Lower leg skin (tissue), 2 donors: ENCODE results near the genes OTUD6A and GDPD2.

DNA sequence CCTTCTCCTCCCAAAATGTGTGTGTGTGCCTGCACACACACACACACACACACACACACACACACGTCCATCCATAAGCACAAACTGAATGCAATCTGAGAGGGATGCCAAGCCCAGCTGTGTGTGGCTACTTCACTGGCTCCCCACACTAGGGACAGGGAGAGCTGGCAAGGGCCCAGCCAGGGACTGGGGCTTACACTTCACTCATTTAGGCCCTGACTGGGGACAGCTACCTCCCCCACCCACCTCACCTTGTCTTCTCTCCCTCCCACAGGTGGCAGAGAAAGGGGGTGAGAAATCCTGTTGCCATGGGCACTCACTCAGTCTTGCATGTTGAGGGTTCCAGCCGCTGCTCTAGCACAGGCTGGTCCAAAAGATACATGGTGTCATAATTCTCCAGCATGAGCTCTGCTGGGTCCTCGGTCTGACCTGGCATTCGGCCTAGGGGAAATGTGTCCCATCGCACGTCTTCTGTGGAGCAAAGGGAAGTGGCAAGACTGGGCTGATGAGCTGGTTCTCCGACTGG is 20.0 kb downstream of the LAS1L start:
- PRO-cap, result no peak
- RAMPAGE, long total RNA, 2 experiments, result no peak in any of the 2 experiments

GRCh38 chrX:65643016-65643959 is 24.2 kb upstream of the MSN start:
- PRO-cap, result no peak
- RAMPAGE, long total RNA, 2 experiments, result no peak in any of the 2 experiments

GRCh38 chrX:65673669-65674357 is 6.4 kb downstream of the MSN start:
- PRO-cap, result no peak
- RAMPAGE, long total RNA, 2 experiments, result no peak in any of the 2 experiments

- PRO-cap, result no peak
- RAMPAGE, long total RNA, 2 experiments, result no peak in any of the 2 experiments
Measured at GRCh38 chrX:65679534-65680213, 12.2 kb downstream of the MSN start.

GRCh38 chrX:66014962-66016296 is 24.5 kb downstream of the VSIG4 start:
- PRO-cap, result no peak
- RAMPAGE, long total RNA, 2 experiments, result no peak in any of the 2 experiments

- PRO-cap, result no peak
- RAMPAGE, long total RNA, 2 experiments, result no peak in any of the 2 experiments
Measured at GRCh38 chrX:67546757-67547353, 3.0 kb downstream of the AR start.

DNA sequence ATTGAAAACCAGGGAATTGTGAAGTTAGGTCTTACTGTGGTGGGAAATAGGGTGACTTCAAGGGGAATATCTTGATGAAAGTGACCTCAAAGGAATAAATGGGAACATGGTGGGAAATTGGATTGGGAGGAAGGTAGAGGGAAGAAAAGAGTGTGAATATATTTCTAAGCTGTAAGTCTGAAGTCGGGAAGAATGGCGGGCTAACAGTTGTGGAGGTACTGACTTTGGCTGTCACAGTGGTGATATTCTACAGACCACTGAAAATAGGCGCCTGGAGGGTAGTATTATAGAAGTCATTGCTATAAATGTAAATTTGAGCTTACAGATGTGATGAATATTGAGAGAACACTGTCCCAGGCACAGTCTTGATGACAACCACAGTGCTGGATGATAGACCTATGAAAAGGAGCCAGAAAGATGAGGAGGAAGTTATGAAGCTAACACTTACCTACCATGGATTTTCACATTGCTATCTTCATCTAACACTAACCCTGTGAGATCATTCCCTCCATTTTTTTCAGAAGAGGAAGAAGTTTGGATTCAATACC is 39.9 kb downstream of the YIPF6 start:
- PRO-cap, result no peak
- RAMPAGE, long total RNA, 2 experiments, result no peak in any of the 2 experiments

DNA sequence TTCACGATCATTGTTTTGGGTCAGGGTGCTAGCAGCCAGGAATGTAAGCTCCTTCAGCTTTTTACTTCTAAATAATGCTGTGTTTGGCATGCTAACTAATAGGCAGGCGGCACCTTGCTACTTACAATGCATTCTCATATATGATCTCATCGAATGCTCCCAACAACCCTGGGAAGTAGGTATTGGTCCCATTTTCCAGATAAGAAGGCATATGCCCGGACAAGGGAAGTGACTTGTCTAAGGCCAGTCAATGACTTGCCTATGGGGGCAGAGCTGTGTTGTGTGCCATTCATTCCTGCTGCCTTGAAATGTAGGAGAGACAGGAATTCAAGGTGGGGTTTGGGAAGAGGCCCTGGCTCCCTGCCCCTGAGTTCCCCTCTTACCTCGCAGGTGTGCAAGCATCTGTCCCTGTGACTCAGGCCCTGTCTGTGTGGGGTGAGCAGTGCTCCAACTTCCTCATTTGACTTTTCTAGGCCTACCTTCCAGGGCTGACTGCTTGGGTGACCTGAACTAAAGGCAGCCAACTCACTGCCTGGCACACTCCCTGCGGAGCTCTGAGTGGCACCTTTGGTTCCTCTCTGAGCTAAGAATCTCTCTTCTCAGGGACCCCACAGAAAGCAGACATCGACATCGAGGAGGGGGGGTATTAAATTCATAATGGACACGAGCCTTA is 5.0 kb downstream of the EFNB1 start:
- PRO-cap, result no peak
- RAMPAGE, long total RNA, 2 experiments, result no peak in any of the 2 experiments

- PRO-cap, result no peak
- RAMPAGE, long total RNA, 2 experiments, result no peak in any of the 2 experiments
Measured at GRCh38 chrX:68929523-68929894, 100.7 kb downstream of the EFNB1 start.

DNA sequence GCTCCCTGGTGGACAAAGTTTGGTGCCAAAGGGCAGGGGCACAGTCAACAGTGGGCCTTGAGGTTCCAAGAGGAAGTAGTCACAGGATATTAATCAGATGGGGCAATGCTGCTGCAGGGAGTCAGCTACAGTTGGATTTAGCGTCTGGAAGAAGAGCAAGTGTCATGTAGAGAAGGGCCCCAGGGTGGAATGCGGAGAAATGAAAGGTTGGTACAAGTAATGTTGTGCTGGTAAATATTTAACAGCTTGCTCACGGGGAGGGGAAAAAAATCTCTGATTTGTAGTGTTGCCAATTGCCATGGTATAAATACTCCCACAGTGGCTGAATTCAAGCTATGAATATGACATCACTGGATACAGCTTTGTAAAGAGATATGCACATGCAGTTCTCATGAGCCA is 139.3 kb downstream of the PJA1 start:
- PRO-cap, result no peak
- RAMPAGE, long total RNA, 2 experiments, result no peak in any of the 2 experiments

DNA sequence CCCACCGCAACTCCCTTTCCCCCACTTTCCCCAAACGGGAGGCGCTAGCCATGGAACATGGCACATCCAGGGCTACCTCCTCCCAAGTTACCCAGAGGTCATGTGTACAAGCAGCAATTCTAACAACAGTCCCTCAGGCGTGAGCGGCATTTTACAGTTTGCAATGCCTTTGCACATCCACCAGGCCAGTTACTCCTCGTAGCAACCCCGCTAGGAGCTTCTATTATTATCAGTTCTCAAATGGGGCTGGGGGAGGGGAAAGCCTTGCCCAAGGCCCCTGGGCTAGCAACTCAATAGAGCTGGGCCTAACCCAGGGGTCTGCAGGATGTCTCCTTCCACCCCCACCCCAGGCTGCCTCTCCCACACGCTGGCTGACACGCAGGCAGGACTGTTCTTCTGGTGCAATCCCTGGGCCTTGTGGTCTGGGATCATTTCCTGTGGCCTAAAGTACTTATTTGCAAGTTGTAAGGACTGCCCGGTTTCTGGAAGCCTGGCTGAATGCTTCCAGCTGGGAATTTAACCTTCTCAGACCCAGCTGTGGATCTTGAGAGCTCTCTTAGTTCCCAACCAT is 27.8 kb downstream of the PJA1 start:
- PRO-cap, result unidirectional peak, minus-strand start at position 417 of the sequence
- RAMPAGE, long total RNA, 2 experiments, result no peak in any of the 2 experiments

DNA sequence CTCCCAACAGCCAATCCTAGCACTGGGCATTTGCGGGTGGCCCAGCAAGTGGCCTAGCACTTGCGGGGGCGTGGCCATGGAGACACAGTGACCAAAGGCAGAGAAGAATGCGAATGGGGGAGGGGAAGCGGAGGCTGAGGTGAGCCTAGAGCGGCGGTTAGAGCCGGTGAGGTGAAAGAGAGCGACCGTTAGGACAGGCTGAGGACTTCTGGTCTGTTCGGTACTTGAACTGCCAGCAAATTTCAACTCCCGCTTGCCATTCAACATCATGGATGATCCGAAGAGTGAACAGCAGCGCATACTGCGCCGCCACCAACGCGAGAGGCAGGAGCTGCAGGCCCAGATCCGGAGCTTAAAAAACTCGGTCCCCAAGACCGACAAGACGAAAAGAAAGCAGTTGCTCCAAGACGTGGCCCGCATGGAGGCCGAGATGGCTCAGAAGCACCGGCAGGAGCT is at the start of gene OTUD6A:
TSS of gene OTUD6A (plus strand) at position 201 of the 456 bp plus-strand sequence.
- PRO-cap, result no peak
- RAMPAGE, long total RNA, 2 experiments, result no peak in any of the 2 experiments

GRCh38 chrX:70422883-70423618 is at the start of gene GDPD2:
GDPD2 (plus strand) TSS chrX:70423314.
- PRO-cap, result unidirectional peak, plus-strand start at chrX:70423341
- RAMPAGE, long total RNA, 2 experiments, result start-site peak on the plus strand in 2 of 2 experiments, at chrX:70423300-70423346 at its widest, 101 to 195 reads per replicate

DNA sequence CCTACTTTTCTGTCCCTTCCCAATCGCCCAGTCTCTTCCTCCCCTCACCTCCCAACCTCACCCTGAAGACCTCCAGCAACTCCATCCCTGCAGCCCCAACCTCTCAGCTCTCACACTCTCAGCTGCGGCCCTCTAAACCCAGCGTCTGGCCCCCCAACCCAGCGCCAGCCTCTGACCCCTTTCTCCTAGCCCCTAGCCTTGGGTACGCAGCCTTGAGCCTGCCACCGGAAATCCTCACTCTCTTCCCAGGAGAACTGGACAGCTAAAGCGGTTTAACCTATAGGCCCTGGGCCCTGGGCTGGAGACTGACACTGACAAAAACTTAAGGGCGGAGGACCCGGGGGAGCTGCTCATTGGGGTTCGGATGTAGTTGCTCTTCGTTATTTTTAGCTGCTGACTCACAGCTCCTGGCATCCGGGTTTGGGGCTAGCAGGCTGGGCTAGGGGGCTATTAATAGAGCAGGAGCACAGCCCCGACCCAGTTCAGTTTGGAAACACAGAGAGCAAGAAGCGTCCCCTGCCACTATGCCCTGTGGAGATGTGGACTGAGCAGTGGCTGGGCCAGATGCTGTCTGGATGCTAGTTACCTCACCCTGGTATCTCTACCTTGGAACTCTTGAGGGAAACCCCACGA is 9.5 kb upstream of the DLG3 start:
- PRO-cap, result no peak
- RAMPAGE, long total RNA, 2 experiments, result no peak in any of the 2 experiments

- PRO-cap, result no peak
- RAMPAGE, long total RNA, 2 experiments, result no peak in any of the 2 experiments
Measured at GRCh38 chrX:70473708-70474433, 29.2 kb downstream of the DLG3 start.

DNA sequence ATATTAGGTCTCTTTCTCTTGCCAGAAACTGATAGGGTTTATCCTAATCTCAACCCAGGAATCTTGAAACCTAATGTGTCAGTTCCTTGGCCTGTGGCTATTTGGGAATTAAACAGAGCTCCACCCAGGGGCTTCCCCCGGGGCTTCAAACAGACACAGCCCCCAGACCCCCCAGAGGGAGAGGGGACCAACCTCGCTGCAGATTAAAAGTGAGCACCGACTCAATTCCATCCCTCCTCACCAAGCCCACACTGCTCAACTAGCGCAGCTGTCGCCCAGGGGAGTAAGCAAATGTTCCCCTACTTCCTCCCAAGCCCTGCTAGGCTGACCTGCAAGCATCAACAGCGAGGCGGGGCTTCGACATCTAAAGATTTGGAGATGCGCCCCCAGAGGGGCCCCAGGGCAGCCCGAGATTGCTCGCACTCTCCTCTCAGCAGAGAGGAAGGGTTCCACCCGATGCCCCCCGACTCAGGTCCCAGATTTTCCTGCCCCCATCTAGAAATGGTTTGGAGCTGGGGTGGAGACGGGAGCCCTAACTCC is 524 bp downstream of the SLC7A3 start:
- PRO-cap, result no peak
- RAMPAGE, long total RNA, 2 experiments, result no peak in any of the 2 experiments

DNA sequence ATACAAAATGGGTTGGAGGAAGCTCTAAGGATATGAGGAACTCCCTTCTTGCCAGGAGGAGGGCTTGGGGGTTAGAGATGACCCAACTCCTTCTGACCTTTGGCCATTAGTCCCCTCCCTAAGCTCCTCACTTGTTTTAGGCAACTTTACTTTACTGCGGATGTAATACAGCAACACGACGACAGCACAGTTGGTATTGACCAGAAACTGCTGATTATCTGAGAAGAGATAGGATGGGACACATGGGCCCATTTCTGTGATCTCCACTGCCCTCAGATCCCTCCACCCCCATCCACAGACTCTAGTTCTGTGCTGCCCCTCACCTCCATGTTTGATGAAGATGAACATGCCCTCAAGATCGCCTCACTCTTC is 345 bp downstream of the CXorf65 start:
- PRO-cap, result no peak
- RAMPAGE, long total RNA, 2 experiments, result no peak in any of the 2 experiments

- PRO-cap, result no peak
- RAMPAGE, long total RNA, 2 experiments, result no peak in any of the 2 experiments
Measured at GRCh38 chrX:71111009-71111409, 368 bp downstream of the IL2RG start.

DNA sequence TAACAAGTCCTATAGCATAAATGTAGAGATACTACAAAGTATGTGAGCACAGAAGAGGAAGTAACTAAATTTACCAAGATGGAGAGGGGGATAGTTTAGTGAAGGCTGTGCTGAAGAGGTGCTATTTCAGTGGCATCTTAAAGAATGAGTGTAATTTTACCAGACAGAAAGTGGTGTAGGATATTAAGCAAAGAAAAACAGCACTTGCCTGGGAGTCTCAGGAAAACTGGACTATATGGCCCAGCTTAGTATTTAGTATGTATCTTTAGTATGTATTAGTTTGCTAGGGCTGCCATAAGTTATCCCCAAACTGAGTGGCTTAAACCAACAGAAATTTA is 1.3 kb upstream of the IL2RG start:
- PRO-cap, result no peak
- RAMPAGE, long total RNA, 2 experiments, result no peak in any of the 2 experiments

- PRO-cap, result bidirectional peak, plus-strand start at chrX:71182282, minus-strand start at chrX:71182076
- RAMPAGE, long total RNA, 2 experiments, result no peak in any of the 2 experiments
Measured at GRCh38 chrX:71181437-71182430, 37.1 kb downstream of the NLGN3 start.